Spleen (tissue), 7 donors: ENCODE results near the genes NDUFB7, CLEC17A, ADGRE2, SYDE1, ILVBL and RASAL3.

- PRO-cap, 4 experiments = no peak in any of the 4 experiments
- RAMPAGE, long total RNA, 4 experiments = no peak in any of the 4 experiments
Observed at GRCh38 chr19:14519746-14520372, 1.7 kb upstream of the DNAJB1 start.

- PRO-cap, 4 experiments = no peak in any of the 4 experiments
- RAMPAGE, long total RNA, 4 experiments = no peak in any of the 4 experiments
Observed at GRCh38 chr19:14545030-14546329, 16.1 kb downstream of the TECR start.

DNA sequence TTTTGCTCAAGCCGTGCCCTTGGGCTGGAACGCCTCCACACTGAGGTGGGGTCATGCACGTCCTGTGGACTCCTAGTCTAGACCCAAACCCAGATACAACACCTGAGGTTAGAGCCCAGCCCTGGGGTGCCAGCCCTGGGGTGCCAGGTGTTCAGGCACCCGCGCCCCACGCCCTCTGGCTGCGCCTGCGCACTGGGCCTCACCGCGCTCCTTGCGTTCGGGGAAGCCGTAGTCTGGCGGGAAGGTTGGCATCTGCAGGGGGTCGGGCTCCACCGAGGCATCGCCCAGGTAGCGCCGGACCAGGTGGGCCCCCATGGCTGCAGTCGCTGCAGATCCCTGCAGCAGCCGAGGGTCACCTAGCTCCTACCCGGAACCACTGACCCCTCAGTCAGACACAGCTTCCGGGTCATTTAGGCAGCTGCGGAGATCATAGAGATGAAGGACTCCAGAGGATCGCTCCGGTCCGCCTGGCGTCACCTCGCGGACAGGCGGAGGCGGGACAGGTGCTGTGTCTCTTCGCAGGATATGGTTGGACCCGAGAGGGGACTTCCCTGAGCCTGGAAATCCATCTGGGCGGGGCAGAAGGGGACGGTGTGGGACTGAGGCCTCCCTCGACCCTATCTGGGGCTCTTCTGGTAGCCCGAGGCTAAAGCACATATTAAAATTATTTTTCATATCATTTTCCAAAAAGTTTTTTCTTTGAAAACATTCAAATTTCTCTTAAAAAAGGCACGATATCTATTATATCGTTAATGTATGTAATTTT is at the start of gene NDUFB7:
NDUFB7 (minus strand) TSS at position 381 of the 766 bp plus-strand sequence.
- PRO-cap, 4 experiments = peak in 4 of 4 experiments; most common plus-strand start position 448 of the sequence (in 1); most common minus-strand start position 177 of the sequence (in 3)
- RAMPAGE, long total RNA, 4 experiments = start-site peak on the minus strand in 4 of 4 experiments, centred at positions 358 to 367 of the sequence, 571 to 1,798 reads per replicate

- PRO-cap, 4 experiments = peak in 4 of 4 experiments; most common plus-strand start chr19:14583084 (in 3); most common minus-strand start chr19:14582955 (in 1)
- RAMPAGE, long total RNA, 4 experiments = start-site peak on the plus strand in 4 of 4 experiments, at chr19:14583081-14583109 at its widest, 19 to 78 reads per replicate
Observed at GRCh38 chr19:14582787-14583357, at the start of gene CLEC17A. Gene CLEC17A (plus strand): TSS chr19:14583084.

DNA sequence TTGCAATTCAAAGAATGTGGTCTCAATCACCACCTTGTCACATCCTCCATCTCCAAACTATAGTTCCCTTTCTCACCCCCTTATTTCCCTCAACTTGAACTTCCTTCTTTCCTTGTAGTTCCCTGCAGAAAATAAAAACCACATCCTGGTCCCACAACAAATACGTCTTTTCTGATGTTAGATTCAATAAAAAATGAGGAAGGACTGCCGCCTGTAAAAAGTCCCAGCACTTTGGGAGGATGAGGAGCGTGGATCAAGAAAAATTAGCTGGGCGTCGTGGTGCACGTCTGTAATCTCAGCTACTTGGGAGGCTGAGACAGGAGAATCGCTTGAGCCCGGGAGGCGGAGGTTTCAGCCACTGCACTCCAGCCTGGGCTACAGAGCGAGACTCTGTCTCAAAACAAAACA is 13.2 kb downstream of the ADGRE3 start:
- PRO-cap, 4 experiments = no peak in any of the 4 experiments
- RAMPAGE, long total RNA, 4 experiments = no peak in any of the 4 experiments

- PRO-cap, 4 experiments = peak in 3 of 4 experiments; most common minus-strand start chr19:14676212 (in 3)
- RAMPAGE, long total RNA, 4 experiments = no peak in any of the 4 experiments
Observed at GRCh38 chr19:14676034-14676441, 1.4 kb upstream of the ADGRE3 start.

GRCh38 chr19:14735044-14735866 is 43.1 kb downstream of the ADGRE2 start:
- PRO-cap, 4 experiments = no peak in any of the 4 experiments
- RAMPAGE, long total RNA, 4 experiments = no peak in any of the 4 experiments

- PRO-cap, 4 experiments = no peak in any of the 4 experiments
- RAMPAGE, long total RNA, 4 experiments = no peak in any of the 4 experiments
Observed at GRCh38 chr19:14778350-14778869, at the start of gene ADGRE2. Gene ADGRE2 (minus strand): TSS chr19:14778560.

DNA sequence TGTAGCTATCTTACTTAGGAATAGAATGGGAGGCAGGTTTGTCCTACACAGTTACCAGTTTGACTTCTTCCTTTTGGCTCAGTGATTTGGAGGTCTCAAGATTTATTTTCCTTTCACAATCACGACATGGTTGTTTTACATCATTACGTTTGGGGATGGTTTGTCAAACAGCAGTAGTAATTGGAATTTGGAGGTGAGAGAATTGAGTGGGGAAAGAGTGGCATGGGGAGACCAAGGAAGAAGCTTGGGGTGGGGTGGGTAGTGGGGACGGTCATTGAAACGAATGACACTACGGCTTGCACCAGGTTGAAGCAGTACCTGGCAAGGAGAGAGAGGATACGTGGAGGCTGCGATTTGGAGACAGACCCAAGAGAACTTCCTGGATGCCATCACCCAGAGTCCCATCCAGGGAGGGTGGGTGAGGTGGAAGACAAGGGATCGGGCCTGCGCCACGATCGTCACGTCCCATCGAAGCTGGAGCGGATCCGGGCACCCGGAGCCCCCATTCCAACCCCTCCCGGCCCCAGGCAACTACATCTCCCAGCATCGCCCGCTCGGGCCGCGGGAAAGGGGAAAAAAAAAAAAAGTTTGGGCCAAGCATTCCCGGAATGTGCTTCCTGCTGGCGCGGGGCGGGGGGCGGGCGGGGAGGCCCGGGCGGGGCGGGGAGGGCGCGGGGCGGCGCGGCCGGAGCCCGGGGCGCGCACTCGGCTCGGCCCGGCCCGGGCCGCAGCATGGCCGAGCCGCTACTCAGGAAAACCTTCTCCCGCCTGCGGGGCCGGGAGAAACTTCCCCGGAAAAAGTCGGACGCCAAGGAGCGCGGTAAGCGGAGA is at the start of gene SYDE1:
SYDE1 (plus strand) TSS at position 700 of the 831 bp plus-strand sequence.
- PRO-cap, 4 experiments = peak in 2 of 4 experiments; most common plus-strand start position 712 of the sequence (in 1); most common minus-strand start position 516 of the sequence (in 1)
- RAMPAGE, long total RNA, 4 experiments = start-site peak on the plus strand in 1 of 4 experiments, centred at position 707 of the sequence, 39 reads per replicate

DNA sequence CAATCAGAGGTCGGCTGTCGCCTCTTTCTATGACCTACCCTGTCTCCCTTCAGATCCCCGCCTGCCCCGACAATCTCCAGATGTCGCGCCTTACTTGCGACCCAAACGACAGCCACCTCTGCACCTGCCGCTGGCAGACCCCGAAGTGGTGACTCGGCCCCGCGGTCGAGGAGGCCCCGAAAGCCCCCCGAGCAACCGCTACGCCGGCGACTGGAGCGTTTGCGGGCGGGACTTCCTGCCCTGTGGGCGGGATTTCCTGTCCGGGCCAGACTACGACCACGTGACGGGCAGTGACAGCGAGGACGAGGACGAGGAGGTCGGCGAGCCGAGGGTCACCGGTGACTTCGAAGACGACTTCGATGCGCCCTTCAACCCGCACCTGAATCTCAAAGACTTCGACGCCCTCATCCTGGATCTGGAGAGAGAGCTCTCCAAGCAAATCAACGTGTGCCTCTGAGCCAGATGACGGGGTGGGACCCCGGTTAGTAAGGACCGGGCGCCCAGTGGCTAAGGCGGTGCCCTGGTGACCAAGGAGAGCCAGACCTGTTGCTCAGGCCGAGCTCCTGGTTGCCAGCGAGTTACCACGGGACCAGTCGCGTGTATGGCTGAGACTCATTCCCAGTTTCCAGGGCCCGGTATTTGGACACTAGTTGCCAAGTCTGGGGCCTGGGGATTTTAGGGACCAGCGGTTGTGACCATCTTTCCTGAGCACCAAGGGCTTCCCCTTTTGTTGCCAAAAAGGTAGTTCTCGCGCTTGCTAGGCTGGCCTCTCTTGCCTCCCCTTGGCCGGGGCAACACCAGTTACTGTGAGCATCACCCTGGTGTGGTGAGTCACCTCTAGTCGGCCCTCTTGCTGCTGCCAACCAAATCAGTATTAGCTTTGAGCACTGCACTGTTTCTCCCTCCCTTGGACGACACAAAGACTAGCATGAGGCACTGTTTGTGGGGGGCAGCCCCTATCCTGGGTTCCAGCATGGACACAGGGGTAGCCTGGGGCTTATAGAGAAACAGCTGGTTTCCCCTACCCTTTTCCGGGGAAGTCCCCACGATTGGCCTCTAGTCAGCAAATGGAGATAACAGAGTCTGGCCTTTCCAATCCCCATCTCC is 6.7 kb downstream of the SYDE1 start:
- PRO-cap, 4 experiments = no peak in any of the 4 experiments
- RAMPAGE, long total RNA, 4 experiments = no peak in any of the 4 experiments

DNA sequence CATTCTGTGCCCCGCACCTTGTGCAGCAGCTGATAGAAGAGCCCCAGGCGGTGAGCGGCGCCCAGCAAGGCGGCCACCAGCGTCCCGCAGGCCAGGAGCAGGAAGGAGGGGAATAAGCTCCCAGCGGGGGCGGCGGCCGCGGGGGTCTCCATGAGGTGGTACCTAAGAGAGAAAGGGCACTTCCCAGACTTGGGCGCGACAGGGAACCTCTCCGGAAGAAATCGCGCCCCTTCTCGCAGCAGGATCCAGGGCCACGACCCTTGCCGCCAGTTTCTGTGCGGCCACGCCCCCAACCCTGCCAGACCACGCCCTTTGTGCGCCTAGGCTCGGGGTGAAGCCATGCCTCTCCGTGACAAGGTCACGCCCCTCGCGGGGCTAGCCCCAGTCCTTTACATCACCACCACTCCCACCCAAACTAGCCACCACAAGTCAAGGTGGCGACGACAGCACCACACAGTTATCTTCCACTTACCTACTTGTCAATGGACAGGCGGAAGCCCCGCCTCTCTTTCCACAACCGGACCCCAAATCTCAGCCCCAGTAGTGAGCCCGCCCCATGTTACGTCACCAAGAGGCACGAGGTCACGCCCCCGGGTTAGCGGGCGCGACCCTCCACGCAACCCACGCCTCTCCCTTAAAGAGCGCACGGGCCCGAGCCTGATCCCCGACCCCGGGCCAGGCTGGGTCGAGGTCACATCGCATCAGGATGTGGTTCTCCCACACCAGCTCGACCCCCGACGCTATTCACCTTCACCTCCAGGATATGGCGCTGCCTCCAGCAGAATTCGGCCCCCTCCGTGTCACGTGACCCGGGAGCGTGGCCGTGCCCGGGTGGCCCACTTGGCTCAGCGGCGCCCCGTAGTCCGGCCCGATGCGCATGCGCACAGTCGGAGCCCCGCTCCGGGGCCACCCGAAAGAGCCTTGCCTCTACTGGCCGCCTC is at the start of gene ILVBL:
ILVBL (minus strand) TSS at position 879 of the 941 bp plus-strand sequence.
- PRO-cap, 4 experiments = peak in 4 of 4 experiments; most common plus-strand start position 427 of the sequence (in 3); most common minus-strand start position 258 of the sequence (in 4)
- RAMPAGE, long total RNA, 4 experiments = start-site peak on the minus strand in 3 of 4 experiments, centred at positions 263 to 804 of the sequence, 7 to 33 reads per replicate

DNA sequence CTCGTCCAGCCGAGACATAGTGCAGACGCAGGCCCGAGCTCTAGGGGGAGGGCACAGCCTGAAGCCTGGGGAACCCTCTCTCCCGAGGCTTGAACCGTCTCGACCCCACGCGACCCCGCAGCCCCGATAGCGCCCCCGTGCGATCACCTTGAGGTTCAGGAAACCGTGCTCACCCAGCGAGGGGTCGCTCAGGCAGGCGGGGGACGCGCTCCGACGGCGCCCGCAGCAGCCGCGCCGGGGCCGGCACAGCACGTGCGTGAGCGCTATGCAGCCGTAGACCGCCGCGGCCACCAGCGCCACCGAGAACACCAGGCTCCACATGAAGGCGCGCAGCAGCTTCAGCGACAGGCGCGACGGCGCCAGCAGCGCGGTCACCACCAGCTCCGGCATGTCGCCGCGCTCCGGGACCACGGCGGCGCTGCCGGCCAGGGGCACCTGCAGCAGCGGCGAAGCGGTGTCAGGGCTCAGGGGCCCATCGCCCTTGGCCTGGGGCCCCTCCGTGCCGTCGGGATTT is 369 bp downstream of the EPHX3 start:
- PRO-cap, 4 experiments = no peak in any of the 4 experiments
- RAMPAGE, long total RNA, 4 experiments = no peak in any of the 4 experiments

- PRO-cap, 4 experiments = no peak in any of the 4 experiments
- RAMPAGE, long total RNA, 4 experiments = no peak in any of the 4 experiments
Observed at GRCh38 chr19:15236932-15237871, 5.0 kb upstream of the EPHX3 start.

- PRO-cap, 4 experiments = no peak in any of the 4 experiments
- RAMPAGE, long total RNA, 4 experiments = no peak in any of the 4 experiments
Observed at GRCh38 chr19:15237872-15238497, 5.7 kb upstream of the EPHX3 start.

DNA sequence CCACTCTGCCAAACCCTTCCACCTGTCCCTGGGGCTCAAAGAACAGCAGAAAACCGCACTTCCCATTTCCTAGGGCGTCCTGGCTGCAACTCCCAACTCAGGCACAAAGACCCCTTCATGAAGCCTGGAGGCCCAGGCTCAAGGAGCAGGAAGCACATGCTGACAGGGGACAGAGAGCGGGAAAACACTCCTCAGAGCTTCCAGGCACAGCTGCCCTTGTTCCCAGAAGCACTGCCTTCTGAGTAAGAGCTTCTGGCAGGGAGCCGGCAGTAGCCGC is 33.5 kb upstream of the EPHX3 start:
- PRO-cap, 4 experiments = no peak in any of the 4 experiments
- RAMPAGE, long total RNA, 4 experiments = no peak in any of the 4 experiments

GRCh38 chr19:15272729-15273355 is 40.6 kb upstream of the EPHX3 start:
- PRO-cap, 4 experiments = no peak in any of the 4 experiments
- RAMPAGE, long total RNA, 4 experiments = no peak in any of the 4 experiments

GRCh38 chr19:15279860-15280526 is 47.7 kb upstream of the EPHX3 start:
- PRO-cap, 4 experiments = no peak in any of the 4 experiments
- RAMPAGE, long total RNA, 4 experiments = no peak in any of the 4 experiments

DNA sequence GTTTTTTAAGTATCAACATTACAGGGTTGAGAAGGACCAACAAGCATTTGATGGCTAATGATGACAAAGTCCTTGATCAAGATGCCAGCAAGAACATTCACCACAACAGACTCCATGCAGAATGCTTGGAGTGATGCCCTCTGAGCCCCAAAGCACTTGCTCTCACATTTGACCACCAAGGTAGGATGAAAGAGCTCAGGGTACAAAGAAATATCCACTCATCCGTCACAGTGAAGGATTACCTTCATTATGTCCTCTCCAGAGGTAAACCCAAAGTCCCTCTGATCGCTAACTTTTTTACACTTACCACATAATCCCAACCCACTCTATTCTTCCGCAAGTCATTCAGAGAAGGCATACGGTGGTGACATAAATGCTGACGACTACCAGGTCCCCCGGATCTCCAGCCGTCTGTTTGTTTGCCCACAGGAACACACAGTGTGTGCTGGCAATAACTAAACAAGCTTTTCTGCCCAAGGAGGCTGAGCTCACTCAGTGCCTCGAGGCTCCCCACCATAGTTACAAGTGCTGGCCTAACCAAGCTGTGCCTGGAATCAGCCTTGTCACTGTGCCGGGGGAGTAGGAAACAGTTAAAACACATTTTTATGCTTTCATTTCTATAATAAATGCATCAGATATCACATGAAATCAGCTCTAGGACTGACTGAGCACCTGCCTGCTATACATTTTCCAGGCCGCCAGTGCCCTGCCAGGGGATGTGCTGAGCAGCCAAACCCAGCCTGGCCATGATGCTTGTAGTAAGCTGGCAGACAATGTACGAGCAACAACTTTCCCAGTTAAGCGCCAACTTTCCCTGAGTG is 28.3 kb downstream of the BRD4 start:
- PRO-cap, 4 experiments = no peak in any of the 4 experiments
- RAMPAGE, long total RNA, 4 experiments = no peak in any of the 4 experiments

GRCh38 chr19:15373627-15374448 is 5.7 kb downstream of the AKAP8 start:
- PRO-cap, 4 experiments = no peak in any of the 4 experiments
- RAMPAGE, long total RNA, 4 experiments = no peak in any of the 4 experiments

DNA sequence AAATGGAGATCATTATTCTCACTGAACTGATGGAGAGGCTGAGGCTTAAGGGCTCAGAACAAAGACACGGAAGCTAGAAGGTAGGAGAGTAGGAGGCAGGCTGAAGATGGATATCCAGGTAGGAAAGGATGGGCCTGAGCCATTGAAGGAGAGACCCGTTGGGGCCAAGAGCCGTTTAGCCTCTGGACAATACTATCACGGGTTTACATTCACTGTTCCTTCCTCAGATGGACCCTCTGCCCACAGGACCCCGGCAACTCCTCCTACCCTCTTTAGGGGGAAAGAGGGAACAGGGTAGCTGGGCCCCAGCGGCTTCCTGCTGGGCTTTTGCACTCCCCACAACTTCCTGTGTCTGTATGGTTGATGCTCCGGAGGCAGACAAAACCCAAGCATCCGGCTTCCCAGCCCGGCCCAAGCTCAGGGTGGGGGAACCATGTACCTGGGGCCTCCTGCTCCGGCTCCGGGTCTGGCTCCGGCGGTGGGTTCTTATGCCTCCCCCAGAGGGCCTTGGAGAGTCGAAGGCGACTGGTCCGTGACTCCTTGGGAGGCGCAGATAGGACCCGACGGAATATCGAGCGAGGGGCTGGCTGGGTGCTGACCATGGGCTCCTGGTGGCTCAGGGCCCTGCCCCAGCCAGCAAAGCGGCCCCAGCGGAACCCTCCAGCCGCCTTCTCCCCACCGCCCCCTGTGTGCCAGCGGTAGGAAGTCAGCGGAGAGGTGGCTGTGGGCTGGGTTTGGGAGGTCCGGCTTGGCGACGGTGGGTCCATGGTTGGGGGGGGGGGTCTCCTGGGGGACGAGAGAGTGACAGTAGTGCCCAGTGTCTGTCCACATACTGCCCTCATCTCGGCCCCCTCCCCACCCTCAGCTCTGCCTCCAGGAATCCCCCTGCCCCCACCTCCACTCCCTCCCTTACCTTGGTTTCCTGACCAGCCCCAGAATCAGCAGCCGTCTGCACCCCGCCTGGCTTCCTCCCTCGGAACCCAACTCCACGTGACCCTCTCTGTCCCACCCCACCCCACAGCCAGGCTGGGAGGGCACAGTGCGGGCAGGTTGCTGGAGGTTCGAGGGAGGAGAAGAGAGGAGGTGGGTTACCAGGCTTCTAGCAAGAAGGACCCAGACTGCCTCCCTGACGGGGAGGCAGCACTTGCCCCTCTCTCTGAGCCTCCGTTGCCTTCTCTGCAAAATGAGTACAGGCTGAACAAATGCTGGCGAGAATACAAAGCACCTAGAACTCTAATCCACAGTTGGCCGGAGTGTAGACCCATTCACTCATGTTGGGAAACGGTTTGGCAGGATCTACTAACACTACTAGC is at the start of gene RASAL3:
RASAL3 (minus strand) TSS at position 953 of the 1,313 bp plus-strand sequence.
- PRO-cap, 4 experiments = peak in 4 of 4 experiments; most common plus-strand start position 1,024 of the sequence (in 3); most common minus-strand start position 982 of the sequence (in 3)
- RAMPAGE, long total RNA, 4 experiments = start-site peak on the plus strand in 1 of 4 experiments, centred at position 413 of the sequence, 10 reads per replicate; start-site peak on the minus strand in 4 of 4 experiments, centred at positions 943 to 971 of the sequence, 101 to 195 reads per replicate